ENCODE results near the genes SLC6A9 and DMAP1.

DNA sequence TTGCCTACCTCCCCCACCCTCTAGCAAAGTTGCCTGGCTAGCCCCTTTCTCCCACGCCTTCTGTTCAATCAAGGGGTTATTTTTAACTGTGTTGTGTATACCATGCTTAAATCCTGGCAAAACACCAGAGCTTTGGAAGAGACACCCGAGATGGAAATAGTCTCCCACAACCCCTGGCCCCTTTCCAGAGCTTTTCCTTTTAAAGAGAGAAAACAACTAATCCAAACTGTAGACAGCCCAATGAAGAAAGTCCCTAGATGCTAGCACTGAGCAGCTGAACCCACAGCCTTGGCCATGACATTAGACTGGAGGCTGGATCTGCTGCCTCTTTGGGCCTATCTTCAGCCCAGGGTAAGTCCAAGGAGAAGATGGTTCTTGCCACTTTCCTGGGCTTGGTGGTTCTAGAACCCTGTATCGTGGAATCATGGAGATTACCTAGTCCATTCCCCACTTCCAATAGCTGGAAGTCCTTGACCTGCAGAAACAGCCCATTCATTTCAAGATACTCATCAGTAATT lies 64.8 kb upstream of the ARTN start:
- PRO-cap: no peak

DNA sequence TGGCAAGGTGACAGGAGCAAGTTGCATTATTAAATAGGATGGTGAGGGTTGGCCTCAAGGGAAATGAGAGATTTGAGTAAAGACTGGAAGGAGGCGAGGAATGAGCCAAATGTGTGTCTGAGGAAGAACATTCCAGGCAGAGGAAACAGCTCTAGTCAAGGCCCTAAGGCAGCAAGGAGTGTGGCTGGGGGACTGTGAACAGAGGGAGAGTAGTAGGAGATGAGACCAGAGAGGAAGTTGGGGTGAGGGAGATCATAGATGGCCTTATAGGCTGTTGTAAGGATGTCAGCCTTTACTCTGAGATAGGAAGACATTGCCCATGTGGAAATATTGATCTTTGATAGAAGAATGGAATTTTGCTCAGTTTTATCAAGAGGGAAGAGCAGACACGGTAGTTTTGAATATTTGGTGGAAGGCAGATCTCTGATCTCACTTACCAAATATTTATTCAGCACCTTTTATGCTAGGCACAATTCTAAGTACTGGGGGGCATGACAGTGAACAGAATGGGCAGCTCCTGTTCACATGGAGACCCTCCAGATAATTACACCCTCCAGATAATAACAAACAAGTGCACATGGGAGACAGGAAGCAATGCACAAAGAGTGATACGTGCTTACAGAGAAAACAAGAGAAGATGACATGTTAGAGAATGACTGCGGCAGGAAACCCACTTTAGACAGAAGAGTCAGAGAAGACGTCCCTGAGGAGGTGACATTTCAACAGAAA lies 55.0 kb upstream of the ARTN start:
- PRO-cap: no peak

- PRO-cap: bidirectional peak, plus-strand start at chr1:44031384, minus-strand start at chr1:44031467; bidirectional peak, plus-strand start at chr1:44031668, minus-strand start at chr1:44031606; bidirectional peak, plus-strand start at chr1:44031904, minus-strand start at chr1:44031794
These were observed at the start of gene SLC6A9 for GRCh38 chr1:44031020-44031969. Gene SLC6A9, minus strand, starts transcription at chr1:44031462.

- PRO-cap: no peak
These were observed 1.2 kb upstream of the SLC6A9 start for GRCh38 chr1:44032447-44032860.

DNA sequence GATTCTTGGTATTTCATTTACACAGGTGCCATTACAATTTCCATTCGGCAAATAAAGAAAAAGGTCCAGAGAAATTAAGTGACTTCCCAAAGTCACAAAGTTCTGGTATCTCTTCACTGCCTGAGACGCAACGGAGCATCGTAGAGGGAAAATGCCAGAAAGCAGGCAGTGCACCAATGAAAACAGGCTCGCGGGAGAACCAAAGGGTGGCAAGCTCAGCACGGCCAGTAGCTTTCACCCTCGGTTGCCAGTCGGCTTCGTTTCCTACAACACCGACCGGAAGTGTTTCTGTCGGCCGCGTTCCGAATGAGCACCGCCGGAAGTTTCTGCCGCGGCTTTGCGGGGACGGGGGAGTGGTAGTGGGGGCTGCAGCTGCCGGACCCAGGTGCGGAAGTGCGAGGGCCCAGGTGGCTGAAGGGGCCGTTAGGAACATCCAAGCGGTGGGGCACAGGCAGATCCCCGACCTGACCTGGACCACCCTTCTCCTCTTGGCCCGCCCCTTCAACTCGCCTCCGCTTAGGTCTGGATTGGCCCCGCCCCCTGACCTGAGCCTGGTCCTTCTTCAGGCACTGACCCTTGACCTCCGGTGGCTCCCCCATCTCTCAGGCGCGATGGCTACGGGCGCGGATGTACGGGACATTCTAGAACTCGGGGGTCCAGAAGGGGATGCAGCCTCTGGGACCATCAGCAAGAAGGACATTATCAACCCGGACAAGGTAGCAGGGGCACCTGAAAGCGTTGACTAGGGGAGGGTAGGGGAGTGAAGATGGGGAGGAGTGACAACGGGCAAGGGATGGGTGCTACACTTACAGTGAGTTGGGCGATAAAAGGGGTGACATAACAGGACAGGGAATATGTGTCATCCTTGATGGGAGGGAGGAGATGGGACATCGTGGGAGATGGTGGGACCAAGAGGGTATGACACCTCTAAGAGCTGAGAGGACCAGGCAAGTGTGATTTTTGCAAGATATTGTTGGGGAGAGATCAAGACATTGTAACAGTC lies at the start of gene DMAP1:
TSS of gene DMAP1 (plus strand) at position 329 of the 1,003 bp plus-strand sequence.
- PRO-cap: bidirectional peak, plus-strand start at position 329 of the sequence, minus-strand start at position 201 of the sequence; unidirectional peak, minus-strand start at position 524 of the sequence

DNA sequence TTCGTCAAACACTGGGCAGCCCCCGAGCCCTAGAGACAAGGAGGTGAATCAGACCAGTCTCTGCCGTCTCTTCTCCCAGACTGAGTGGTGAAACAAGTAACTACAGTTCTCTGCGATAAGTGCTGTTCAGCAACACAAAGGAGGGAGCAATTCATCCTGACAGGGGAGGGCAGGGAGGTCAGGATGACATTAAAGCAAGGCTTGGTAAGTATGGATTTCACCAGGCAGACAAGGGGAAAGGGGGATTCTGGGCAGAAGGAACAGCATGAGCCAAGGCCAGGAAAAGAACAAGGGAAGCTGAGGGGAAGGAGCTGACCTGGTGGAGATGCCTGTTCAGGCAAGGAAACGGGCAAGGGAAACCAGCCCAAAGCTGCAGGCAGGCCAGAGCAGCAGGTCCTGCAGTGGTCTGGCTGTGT lies 13.5 kb upstream of the ERI3 start:
- PRO-cap: unidirectional peak, minus-strand start at position 82 of the sequence

DNA sequence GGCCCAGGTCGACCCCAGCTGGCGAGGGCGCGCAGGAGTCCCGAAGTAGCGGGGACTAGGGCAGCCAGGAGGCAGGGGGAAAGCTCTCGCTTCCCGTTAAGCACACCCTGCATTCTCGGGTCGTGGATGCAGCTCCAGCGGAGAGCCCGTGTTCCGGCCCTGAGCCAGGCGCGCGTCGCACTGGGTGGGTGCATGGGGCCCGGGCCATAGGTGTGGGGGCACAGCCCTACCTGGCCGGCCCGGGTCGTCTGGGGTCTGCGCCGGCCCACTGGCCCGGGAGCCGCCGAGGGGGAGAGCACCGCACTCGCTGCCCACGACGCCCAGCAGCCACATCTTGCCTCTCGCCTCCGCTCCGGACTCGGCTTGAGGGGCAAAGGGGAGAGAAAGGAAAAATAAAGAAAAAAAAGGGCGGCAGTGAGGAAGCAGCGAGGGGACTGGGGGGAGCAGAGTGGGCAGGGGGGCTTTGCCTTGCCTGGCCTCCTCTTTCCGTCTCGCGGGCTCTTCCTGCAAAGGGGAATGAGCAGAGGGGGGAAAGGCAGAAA lies 1.9 kb downstream of the RNF220 start:
- PRO-cap: no peak

DNA sequence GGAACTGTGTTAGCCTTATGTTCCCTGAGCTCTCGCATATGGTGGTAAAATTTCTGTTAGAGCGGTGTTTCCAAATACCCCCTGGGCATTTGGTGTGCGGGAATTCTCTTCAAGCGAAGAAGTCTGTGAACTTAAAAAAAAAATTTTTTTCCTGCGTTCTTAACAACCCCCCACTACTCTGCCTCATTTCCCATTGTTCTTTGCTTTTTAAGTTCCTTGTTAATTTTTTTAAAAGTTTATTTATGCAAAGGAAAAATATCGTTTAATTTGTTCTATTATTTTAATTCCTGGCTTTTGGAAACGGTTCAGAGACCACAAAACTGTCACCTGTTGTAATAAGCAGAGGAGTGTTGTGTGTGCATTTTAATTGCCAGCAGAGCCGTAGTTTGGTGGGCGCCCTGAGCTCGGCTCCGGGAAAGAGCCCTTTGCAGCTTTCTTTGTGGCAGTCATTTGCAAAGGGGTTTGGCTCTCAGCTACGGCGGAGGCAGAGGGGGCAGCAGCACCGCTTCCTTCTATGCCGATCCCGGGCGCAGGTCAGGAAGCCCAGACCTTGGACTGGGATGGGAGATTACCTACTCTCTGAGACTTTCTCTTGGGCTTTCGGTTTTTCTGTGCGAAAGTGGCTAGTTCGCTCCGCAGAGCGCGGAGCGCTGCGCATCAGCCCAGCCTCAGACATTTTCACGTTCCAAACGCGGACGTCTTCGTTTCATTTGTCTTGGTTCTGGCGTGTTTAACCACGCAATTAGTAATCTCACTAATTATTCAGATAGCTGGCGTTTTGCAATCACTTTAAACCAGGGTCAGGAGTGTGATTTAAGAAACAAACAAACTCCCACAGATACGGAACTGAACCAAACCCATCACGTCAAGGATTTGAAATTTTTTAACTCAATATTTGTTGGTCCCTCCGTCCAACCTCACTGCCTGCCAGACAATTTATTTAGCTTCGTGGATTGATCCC lies 3.6 kb downstream of the RNF220 start:
- PRO-cap: no peak

DNA sequence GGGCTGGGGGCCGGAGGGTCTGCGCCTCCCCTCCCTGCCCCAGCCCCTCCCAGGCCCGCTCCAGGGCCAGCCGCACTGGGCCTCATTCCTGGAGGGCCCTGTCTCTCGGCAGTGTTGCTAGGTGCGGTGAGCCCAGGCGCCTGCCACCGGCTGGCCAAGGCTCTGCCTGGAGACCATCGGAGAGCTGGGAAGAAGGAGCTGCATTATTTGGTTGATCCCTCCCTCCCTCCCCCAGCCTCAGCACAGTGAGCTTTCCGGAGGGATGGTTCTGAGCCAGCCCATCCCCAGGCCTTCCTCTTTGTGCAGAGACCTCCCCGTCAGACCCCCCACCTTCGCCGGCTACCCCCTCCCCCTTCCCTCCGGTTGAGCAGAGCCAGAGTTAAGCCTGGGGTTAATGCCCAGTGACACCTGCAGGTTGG lies 131.4 kb downstream of the TMEM53 start:
- PRO-cap: bidirectional peak, plus-strand start outside the sequence, minus-strand start at position 178 of the sequence

GRCh38 chr1:44631812-44633000 lies 42.1 kb downstream of the TMEM53 start:
- PRO-cap: bidirectional peak, plus-strand start at chr1:44631968, minus-strand start at chr1:44631924; bidirectional peak, plus-strand start at chr1:44632498, minus-strand start at chr1:44632384; bidirectional peak, plus-strand start at chr1:44632890, minus-strand start at chr1:44632565

DNA sequence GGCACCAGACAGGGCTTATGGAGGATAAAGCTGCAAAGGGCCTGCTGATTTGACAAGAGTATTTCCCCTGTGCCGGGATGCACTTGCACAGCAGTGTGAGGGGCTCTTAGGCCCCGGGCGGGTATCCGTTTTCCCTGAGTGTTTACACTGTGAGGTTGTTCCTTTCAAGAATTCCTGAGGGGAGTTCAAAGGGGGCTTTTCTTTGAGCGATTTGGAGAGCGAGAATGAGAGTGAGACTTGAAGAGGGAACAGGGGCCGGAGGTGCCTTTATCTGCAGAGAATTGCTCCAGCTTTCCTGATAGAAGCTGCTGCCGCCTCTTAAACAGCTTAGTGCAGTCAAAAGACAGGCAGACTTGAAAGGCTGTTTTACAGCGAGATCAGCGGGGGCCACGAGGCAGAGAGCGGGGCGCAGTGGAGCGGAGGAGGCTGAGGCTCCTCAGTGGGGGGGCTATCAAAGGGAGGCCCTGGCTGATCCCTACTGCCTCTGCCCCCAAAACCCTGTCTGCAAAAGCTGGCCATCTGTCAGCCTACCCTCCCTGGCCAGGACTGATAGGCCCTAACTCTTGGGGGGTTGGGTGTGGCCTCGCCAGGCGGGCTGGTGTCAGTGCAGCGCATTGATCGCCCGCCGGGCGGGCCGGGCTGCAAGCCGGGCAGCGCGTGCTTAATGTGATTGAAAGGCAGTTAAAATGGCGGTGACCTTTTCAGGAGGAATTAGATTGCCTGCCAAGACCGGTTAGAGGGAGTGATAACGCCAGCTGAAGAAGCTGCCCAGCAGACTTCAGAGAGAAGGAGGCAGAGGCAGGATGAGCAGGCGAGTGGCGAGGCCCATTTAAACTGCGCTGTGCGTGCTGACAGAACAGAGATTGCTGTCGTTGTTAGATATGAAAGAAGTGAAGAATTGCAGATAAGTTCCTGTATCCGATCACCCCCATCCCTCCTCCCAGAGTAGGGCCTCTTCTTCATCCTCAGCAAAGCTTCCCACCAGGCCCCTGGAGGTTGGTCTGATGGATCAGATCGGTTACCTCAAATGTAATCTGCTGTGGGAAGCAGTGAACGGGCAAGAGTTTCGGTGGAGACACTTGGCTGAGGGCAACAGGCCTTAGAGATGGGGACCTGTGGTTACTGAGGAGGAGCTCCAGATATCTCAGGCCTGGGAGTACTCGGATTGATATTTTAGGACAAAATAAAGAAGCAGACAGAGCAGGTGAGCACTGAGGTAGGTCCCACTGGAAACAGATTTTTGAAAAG lies 36.3 kb downstream of the TMEM53 start:
- PRO-cap: no peak

GRCh38 chr1:44679395-44679926 lies 4.9 kb downstream of the ARMH1 start:
- PRO-cap: no peak

- PRO-cap: no peak
These were observed 3.5 kb downstream of the DYNLT4 start for GRCh38 chr1:44803434-44804366.

DNA sequence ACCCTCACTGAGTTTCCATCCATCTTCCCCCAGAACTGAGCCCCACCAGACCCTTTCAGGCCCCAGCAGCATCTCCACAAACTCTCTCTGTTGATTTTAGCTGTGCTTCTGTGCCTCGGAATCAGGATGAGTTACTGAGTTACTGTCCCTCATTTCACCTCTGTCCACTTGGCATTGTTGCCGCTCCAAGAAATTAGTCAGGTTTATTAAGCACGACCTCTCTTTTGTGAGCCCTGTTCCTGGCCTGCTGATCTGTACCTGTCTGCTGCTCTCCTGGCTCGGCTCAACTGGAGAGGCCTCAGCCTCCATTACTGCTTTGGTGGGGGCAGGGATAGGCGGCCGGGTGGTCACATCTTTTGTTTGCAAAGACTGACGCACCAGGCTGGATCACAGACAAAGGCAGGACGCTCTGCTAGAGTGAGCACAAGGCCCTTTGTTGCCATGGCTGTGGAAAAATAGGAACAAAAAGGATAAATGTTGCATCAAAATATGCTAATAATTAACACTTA lies 29.1 kb upstream of the HPDL start:
- PRO-cap: bidirectional peak, plus-strand start at position 390 of the sequence, minus-strand start at position 289 of the sequence

DNA sequence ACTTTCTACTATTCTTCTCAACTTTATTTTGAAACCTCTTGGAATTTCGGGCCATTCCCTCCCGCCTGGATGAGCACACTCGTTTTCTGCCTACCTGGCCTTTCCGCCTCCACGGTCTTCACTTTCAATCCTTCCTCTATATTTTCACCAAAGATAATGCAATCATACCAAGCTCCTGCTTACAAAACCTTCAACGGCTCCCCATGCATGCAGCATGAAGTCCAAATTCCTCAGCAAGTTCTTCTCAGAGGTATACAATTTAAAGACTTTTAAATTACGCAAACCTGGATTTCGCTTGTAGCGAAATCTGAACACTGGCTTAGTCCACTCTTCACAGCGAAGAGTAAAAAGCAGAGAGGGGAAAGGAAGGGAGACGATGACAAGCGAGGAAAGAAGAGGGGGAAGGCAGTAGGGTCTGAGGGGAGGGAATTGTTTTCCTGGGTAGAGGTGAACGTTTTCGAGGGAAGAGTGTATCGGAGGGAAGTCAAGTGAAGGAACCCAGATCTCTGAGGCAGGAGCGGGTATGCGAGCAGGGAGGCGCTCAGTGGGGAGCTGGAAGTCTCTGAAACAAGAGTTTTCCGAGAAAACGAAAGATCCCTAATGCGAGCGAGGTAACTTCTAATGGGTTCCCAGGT lies 865 bp downstream of the TESK2 start:
- PRO-cap: bidirectional peak, plus-strand start at position 501 of the sequence, minus-strand start at position 350 of the sequence

GRCh38 chr1:45510891-45511572 lies 10.7 kb downstream of the PRDX1 start:
- PRO-cap: no peak

GRCh38 chr1:45521303-45521644 lies 410 bp downstream of the PRDX1 start:
- PRO-cap: bidirectional peak, plus-strand start at chr1:45521444, minus-strand start at chr1:45521360

GRCh38 chr1:45633406-45634461 lies 9.9 kb upstream of the CCDC17 start:
- PRO-cap: no peak

GRCh38 chr1:45766964-45767343 lies 16.5 kb upstream of the IPP start:
- PRO-cap: no peak

DNA sequence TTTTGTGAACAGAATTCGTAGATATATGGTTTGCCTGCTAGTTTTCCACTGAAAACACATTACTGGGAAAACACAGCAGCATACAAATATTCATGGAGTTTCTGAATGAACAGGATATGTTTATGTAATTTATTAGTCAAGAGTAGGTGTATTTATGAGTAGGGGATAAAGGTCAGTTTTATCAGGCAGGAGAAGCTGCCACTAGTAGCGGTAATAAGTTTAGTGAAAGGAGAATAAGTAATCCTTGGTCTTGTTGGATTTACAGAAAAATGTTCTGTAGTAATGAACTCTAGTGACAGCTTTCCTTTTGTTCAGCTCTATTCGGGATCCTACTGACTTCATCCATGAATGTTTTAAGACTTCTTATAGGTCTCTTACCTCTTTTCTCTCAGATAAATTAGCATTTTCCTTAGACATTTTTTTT lies 1.2 kb downstream of the MAST2 start:
- PRO-cap: no peak

All from H9 (cell line).